Esophagus muscularis mucosa (tissue), 4 donors: ENCODE measurements around the gene EIF3A.

GRCh38 chr10:118269494-118269976 is 72.6 kb downstream of the FAM204A start:
- PRO-cap, result no peak
- RAMPAGE, long total RNA, 4 experiments, result no peak in any of the 4 experiments

GRCh38 chr10:118298190-118298618 is 43.9 kb downstream of the FAM204A start:
- PRO-cap, result no peak
- RAMPAGE, long total RNA, 4 experiments, result no peak in any of the 4 experiments

- PRO-cap, result no peak
- RAMPAGE, long total RNA, 4 experiments, result no peak in any of the 4 experiments
Measured at GRCh38 chr10:118759848-118760252, 5.1 kb upstream of the CACUL1 start.

DNA sequence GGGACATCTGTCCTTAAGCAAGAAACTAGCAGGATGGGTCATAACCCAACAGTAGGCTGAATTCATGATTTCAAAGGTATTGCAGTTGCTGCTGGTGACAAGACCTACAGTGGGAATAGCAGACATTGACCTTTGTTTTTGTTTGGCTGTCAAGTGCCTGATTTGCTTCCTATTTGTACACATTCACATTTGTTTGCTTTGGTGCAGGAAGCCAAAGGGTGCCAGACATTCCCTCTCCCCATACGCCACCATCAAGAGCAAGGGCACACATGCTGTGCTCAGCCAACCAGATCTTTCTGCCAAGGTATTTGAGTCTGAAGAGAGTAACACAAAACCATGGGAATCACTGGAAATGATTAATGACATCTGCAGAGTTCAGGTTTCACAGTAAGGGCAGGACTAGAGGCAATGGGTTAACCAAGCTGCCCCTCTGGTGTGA is 8.8 kb upstream of the CACUL1 start:
- PRO-cap, result no peak
- RAMPAGE, long total RNA, 4 experiments, result no peak in any of the 4 experiments

- PRO-cap, result no peak
- RAMPAGE, long total RNA, 4 experiments, result no peak in any of the 4 experiments
Measured at GRCh38 chr10:118908501-118908875, 121.0 kb upstream of the NANOS1 start.

DNA sequence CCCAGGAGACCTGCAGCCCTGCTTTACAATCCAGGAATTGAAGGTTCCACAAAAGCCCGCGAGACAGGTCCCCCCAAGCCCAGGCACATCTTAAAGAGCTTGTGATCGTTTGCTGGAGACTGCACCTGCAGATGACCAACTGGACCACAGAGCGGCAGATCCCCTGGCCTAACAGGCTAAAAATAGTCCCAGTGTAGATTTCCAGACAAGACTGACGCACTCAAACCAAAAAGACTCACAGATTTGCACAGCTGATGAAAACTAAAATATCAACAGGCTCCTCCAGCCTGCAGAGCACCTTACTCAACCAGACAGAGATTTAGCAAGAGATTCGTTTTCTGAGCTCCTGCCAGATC is 22.8 kb upstream of the NANOS1 start:
- PRO-cap, result bidirectional peak, plus-strand start outside the sequence, minus-strand start at position 133 of the sequence
- RAMPAGE, long total RNA, 4 experiments, result no peak in any of the 4 experiments

- PRO-cap, result no peak
- RAMPAGE, long total RNA, 4 experiments, result no peak in any of the 4 experiments
Measured at GRCh38 chr10:119041083-119041593, 11.6 kb downstream of the NANOS1 start.

GRCh38 chr10:119048164-119048748 is 18.7 kb downstream of the NANOS1 start:
- PRO-cap, result no peak
- RAMPAGE, long total RNA, 4 experiments, result no peak in any of the 4 experiments

DNA sequence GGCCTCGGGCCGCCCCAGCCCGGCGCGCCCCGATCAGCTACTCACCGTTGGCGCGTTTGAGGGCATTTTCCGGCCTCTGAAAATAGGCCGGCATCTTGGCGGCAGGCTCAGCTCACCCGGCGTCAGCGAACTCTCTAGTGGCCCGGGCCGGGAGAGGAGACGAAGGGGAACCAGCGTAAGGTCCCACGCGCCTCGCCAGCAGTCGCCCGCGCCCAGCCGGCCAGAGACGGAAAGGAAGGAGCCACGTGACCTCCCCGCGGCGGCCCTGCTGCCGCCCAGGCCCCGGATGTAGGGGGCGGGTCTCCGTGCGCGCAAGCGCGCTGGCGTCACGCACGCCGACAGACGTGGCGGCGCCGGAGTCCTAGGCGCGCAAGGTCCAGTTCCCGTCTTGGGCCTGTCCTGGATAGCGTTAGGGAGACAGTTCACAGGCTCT is at the start of gene EIF3A:
TSS of gene EIF3A (minus strand) at position 235 of the 433 bp plus-strand sequence.
- PRO-cap, result bidirectional peak, plus-strand start at position 341 of the sequence, minus-strand start at position 234 of the sequence
- RAMPAGE, long total RNA, 4 experiments, result start-site peak on the minus strand in 4 of 4 experiments, centred at positions 213 to 218 of the sequence, 637 to 1,581 reads per replicate

GRCh38 chr10:119208574-119209341 is 1.4 kb downstream of the GRK5 start:
- PRO-cap, result no peak
- RAMPAGE, long total RNA, 4 experiments, result no peak in any of the 4 experiments

- PRO-cap, result no peak
- RAMPAGE, long total RNA, 4 experiments, result no peak in any of the 4 experiments
Measured at GRCh38 chr10:119270763-119271044, 63.3 kb downstream of the GRK5 start.

GRCh38 chr10:119296582-119297123 is 89.3 kb downstream of the GRK5 start:
- PRO-cap, result no peak
- RAMPAGE, long total RNA, 4 experiments, result no peak in any of the 4 experiments

DNA sequence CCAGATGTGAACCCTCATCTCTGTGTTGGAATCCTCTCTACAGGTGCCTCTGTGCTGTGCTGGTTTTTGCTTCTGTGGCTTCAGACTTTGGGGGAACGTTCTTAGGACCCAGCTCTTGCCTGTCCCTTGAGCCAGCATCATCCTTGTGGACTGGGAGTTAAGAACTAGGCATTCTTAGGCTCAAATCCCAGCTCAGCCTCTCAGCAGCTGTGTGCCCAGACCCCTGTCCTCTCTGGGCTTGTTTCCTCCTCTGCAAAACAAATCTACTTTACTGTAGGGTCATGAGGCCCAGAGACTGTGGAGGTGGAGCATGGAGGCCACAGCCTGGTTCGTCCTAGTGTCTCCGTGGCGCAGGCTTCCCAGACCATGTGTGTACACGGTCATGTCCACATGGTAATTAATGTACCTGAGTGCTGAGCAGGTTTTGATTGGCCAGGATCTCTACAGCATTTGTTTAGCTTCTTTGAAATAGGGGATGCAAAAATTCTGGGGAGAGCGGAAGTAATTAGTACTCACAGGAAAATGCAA is 102.4 kb downstream of the GRK5 start:
- PRO-cap, result no peak
- RAMPAGE, long total RNA, 4 experiments, result no peak in any of the 4 experiments

- PRO-cap, result no peak
- RAMPAGE, long total RNA, 4 experiments, result no peak in any of the 4 experiments
Measured at GRCh38 chr10:119341007-119341945, 133.9 kb downstream of the GRK5 start.

- PRO-cap, result unidirectional peak, plus-strand start at chr10:119375814
- RAMPAGE, long total RNA, 4 experiments, result no peak in any of the 4 experiments
Measured at GRCh38 chr10:119375355-119376010, 167.0 kb downstream of the RGS10 start.

DNA sequence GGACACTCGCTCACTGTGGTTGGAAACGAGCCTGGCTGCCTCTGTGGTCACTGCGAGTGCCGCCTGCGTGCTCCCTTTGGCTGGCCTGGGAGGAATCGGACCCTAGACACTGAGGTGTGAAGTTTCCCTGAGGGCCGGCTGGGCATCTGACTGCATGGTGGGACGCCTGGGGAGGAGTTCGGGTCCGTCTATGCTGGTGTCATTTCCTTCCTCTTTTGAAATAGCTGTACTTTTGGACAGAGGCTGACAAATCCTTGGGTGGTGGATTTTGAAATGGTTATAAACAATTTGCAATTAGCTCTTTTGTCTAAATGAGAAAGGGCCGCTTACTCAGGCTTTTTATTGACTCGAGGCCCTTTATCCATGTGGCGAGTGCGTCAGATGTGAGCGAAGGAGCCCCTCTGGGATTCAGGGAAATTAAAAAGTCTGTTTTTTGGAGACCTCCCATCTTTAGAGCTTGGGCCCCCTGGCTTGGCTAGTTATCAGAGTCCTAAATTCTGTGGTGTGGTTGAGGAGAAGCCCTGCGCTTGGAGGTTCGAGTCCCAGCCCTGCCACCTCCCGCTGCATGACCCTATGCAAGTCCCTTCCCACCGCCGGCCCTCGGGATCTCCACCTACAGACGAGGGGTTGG is 147.1 kb downstream of the RGS10 start:
- PRO-cap, result unidirectional peak, minus-strand start at position 148 of the sequence; unidirectional peak, minus-strand start at position 217 of the sequence
- RAMPAGE, long total RNA, 4 experiments, result no peak in any of the 4 experiments

DNA sequence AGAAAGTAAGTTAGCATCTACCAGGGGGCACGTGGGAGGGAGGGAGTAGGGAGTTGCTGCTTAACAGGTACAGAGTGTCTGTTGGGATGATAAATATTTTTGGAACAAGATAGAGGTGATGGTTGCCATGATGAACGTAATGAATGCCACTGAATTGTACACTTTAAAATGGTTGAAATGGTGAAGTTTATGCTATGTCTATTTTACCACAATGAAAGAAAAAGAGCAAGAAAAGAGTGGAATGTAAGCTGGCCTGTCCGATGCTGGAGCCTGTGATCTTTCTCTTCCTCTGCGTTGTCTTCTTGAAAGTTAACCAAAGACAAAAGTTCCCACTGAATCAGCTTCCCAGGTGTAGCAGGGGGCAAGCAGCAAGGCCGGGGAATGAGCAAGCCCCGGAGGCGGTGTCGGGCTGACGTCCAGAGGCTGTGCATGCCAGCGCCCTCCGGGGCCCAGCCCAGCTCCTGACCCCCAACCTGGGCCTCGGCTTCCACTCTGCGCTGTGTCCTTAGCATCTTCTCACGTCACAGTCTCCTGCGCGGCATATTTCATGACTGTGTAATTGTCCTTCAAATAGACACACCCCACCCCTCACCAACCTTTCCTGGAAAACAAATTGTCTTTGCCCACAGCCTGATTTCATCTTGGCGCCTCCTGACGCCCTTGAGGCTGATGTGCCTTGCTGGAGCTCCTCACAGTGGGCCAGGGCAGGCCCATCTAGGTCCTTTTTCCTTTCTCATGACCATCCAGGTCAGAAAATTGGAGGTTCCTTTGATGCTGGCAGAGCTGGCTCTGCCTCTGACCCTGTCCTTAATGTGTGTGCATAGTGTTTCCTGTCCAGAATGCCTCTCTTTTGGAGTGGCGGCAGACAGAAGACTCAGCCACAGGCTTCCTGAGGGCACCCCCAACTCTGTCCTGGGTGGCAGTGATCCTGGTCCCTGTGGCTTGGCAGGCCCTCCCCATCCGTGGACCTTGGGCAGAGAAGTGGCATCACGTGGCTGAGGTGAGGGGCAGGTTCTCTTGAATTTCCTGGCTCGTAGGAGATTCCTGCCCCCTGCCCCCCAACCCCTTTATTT is 133.5 kb downstream of the RGS10 start:
- PRO-cap, result bidirectional peak, plus-strand start at position 639 of the sequence, minus-strand start at position 494 of the sequence
- RAMPAGE, long total RNA, 4 experiments, result no peak in any of the 4 experiments

DNA sequence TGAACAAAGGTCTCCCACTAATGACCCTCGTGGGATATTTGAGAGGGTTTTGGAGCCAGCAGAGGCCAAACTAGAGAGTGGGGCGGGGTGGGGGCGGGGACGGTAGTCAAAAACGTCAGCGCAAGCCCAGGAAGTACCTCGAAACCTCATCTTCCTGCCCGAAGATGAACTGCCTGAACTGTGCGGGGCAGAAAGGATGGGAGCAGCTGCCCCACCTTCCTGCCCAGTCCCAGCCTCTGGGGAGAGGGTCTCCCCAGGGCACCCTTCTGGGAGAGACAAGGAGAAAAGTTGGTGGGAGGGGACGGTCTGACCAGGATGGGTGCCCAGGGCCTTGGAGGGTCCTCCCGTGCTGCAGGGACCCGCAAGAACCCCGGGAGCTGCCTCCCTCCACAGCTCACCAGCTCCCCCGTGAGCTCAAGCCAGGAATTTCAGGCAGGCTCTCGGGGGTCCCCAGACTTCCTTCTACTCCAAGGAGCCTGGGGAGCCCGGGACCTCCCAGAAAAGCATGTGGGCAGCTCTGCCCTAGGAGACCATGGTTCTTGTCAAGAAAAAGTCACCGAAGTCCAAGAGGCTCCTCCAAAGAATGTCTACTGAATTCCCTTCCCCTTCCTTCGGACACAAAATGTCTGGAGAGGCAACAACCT is 52.9 kb downstream of the RGS10 start:
- PRO-cap, result no peak
- RAMPAGE, long total RNA, 4 experiments, result no peak in any of the 4 experiments

GRCh38 chr10:119538567-119539259 is 3.8 kb downstream of the RGS10 start:
- PRO-cap, result no peak
- RAMPAGE, long total RNA, 4 experiments, result no peak in any of the 4 experiments

DNA sequence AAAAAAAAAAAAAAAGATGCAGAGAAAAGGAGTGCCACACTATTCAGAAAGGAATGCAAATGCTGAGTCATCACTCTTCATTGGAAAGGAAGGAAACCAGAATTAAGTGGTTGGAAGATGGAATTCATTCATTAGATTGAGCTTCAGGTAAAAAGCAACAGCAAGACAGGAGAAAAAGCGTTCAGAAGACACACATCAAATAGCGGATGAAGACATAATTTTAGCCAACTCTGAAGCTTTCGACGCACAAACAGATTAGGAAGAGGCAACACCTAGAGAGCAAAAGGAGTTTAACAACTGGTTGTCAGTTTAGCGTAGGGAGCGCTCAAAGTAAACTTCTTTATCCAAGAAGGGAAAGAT is 1.3 kb downstream of the TIAL1 start:
- PRO-cap, result no peak
- RAMPAGE, long total RNA, 4 experiments, result no peak in any of the 4 experiments